Neural cell (in vitro differentiated cells): Measurements from ENCODE around the gene SRR.

GRCh38 chr17:2023275-2024124 lies 1.6 kb downstream of the RTN4RL1 start:
- RAMPAGE, long total RNA, result no peak

- RAMPAGE, long total RNA, result start-site peak on the minus strand at chr17:2042640-2042737, 69 and 48 reads in 2 replicates
Observed at GRCh38 chr17:2042157-2043128, 621 bp downstream of the OVCA2 start.

DNA sequence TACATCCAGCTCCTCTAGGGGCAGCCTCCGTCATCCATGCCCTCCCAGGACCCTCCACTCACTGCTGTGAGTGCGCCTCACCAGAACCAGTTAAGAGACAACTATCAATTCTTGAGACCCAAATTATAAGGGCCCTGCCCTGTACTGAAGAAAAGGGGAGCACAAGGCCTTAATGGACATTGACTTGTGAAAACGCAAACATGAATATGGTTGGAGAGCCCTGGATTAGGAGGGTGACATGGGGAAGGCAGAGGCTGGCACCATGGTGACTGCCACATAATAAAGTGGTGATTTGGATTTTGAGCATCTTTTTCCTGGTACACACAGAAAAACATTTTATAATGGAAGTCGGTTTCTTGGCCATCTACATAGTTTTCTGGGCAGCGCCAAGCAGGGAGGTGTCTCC lies 1.3 kb downstream of the OVCA2 start:
- RAMPAGE, long total RNA, result no peak

- RAMPAGE, long total RNA, result no peak
Observed at GRCh38 chr17:2058284-2059802, 3.9 kb downstream of the HIC1 start.

DNA sequence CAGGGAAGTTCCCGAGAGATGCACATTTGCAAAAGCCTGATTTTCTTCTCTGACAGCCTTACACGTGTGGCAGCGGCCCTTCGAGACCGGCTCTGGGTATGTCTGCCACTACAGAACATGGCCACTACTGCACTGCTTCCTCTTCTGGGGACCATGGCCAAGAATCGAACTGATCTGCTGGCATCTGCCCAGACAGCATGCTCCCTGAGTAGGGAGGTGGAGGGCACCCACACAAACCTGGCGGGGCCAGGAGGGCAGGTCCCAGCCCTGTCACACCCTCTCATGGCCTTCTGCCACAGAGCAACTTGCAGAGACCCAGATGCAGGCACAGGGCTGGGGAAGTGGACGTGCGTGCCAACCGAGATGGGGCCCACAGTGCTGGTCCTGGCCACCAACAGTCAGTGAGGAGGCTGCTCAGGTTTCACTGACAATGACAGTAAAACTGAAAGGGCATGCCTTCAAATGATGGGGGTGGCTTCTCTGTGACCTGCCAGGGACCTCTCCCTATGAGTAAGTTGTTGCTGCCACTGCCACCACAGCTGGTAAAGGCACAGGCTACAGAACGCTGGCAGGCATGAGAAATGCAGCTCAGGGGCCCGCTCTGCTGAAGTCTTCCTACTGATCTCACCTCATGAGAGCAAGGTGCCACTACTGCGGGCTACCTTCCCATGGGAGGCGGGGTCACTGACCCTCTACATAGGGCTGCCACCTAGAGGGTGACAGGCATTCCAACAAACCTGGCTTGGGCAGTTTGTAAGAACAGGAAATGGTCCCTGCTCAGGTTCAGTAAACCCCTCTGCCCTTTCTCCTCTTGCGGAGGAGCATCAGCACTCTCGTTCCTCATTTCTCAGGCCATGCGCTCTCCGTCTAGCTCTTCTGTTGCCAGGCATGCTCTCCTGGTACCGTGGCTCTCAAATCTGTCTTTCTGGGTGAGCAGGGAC lies 15.5 kb downstream of the HIC1 start:
- RAMPAGE, long total RNA, result no peak

DNA sequence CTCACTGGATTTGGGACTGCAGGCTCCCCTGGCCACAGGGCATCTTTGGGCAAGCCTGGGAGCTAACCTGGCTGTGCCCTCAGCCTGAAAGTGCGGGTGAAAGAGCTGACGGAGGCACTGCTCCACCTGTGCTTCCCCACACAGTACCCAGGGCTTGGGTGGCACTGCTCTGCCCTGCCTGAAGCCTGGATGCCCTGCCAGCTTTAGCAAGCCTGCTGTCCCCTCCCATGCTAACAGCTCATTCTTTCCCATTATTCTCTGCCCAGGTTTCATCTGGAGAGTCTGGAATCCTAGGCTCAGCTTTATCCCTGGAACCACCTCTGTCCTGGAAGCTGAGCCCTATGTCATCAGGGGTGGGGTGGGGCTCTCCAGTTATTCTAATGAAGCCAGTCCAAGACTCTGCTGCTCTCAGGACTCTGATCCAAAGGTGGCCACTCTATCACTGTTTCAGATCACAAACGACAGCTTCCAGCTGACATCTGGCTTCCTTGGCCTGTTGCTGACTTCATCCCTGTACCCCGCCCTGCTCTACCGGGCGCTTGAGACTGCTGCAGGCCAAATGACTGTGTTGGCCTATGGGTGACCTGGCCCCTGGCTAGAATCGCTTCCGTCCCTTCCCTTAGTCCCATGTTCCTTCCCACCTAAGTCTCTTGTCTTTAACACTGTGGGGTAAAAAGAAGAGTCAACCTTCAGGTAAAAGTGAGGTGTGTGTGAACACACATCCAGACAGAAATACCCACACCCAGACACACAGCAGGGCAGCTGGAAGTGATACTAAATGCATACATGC lies 29.4 kb downstream of the HIC1 start:
- RAMPAGE, long total RNA, result no peak

- RAMPAGE, long total RNA, result no peak
Observed at GRCh38 chr17:2213097-2213596, 90.4 kb downstream of the SMG6 start.

DNA sequence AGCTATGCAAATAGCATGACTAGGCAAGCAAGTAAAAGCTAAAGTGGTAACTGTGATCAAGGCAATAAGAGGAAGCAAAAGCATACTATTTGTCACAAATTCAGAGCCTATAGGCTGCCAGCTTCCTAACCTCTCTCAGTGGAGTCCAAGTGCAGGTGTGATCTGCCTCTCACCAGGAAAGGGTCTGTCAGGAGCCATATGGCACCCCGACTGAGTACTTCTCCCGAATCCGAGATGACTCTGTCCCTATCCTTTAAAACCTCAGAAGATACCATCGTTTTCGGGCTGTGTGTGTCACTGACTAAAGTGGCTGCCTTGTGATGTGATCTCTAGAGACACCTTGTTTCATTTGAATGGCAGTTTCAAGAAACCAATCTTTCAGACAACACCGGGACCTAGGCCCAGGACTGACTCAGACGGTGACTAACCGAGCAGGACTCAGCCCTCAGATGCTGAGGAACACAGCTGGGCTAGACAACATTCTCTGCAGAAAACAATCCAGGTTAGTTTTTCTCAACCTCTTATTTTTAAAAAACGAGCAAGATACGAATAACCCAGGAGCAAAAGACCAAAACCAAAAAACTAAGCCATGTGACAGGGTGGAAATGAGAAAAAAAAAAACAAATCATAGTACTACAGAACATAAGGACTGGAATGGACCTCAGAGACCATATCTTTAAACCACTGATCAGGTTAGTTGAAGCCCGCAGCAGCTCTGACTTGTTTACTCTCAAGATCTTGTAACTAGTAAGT lies 63.5 kb downstream of the SMG6 start:
- RAMPAGE, long total RNA, result no peak

DNA sequence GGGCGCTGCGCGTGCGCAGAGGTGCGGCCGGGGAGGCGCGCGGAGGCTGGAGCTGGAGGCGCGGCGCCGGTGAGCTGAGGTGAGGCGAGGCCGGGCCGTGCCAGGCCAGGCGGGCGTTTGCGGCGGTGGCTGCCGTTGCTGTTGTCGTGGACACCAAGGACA lies at the start of gene SRR:
TSS of gene SRR (plus strand) at position 12 of the 162 bp plus-strand sequence.
- RAMPAGE, long total RNA, result start-site peak on the plus strand centred at position 27 of the sequence, 34 bp wide, 2,972 and 2,579 reads in 2 replicates

- RAMPAGE, long total RNA, result no peak
Observed at GRCh38 chr17:2376327-2376833, 24.5 kb downstream of the MNT start.

DNA sequence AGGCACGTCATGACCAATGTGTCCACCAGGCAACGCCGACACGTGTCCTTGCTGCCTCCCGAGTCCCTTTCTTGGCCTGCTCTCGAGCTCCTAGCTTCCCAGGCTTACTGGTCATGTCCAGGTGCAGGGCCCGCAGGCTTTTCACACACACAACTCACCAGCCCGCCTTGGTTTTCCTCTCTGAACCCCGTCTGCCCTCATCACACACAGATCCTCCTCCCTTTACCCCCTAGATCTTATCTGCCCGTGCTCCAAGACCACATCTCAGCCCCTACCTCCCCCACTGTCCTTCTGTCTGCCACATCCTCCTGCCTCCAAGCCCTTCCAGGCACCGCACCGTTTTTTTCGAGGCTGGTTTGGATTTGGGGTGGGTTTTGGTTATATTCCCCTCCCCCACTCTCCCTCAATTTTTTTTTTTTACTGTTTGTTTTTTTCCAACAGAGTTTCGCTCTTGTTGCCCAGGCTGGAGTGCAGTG lies 12.0 kb downstream of the MNT start:
- RAMPAGE, long total RNA, result no peak

DNA sequence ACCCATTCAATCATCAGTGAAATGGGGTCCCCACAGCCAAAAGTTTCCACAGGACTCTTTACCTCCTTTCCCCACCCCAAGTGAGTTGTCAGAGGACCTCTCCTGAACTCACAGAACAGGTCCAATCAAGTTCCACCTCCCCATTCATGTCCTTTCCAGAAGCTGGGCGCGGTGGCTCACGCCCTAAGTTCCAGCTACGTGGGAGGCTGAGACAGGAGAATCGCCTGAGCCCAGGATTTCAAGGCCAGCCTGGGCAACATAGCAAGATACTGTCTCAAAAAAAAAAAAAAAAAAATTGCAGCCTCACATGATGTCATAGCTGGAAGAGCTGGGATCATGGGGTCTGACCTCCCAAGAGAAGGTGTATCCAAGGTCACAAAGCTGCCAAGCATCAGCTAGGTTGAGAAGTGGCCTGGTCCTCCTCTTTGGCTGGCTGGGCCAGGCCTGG lies 5.4 kb upstream of the MNT start:
- RAMPAGE, long total RNA, result no peak

GRCh38 chr17:2442165-2442583 lies 41.3 kb upstream of the MNT start:
- RAMPAGE, long total RNA, result no peak

DNA sequence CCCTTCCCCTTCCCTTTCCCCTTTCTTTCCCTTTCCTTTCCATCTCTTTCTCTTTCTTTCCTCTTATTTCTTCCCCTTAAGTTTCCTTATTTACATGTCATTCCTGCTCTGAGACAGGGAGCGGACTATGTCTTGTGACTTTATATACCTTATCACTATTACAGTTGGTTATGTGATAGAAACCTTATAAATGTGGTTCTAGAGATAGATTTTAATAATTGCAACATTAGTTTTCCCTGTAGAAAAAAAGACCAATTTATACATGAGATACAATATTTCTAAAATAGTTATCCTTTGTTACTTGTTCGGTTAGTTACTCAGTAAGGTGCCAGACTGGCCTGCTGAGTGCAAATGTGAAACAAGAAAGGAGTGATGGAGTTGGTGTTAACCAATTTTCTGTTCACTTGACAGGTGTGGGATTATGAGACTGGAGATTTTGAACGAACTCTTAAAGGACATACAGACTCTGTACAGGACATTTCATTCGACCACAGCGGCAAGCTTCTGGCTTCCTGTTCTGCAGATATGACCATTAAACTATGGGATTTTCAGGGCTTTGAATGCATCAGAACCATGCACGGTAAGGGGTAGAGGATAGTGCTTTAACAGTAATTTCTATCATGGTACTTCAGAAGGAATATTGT lies 41.7 kb downstream of the CLUH start:
- RAMPAGE, long total RNA, result no peak

DNA sequence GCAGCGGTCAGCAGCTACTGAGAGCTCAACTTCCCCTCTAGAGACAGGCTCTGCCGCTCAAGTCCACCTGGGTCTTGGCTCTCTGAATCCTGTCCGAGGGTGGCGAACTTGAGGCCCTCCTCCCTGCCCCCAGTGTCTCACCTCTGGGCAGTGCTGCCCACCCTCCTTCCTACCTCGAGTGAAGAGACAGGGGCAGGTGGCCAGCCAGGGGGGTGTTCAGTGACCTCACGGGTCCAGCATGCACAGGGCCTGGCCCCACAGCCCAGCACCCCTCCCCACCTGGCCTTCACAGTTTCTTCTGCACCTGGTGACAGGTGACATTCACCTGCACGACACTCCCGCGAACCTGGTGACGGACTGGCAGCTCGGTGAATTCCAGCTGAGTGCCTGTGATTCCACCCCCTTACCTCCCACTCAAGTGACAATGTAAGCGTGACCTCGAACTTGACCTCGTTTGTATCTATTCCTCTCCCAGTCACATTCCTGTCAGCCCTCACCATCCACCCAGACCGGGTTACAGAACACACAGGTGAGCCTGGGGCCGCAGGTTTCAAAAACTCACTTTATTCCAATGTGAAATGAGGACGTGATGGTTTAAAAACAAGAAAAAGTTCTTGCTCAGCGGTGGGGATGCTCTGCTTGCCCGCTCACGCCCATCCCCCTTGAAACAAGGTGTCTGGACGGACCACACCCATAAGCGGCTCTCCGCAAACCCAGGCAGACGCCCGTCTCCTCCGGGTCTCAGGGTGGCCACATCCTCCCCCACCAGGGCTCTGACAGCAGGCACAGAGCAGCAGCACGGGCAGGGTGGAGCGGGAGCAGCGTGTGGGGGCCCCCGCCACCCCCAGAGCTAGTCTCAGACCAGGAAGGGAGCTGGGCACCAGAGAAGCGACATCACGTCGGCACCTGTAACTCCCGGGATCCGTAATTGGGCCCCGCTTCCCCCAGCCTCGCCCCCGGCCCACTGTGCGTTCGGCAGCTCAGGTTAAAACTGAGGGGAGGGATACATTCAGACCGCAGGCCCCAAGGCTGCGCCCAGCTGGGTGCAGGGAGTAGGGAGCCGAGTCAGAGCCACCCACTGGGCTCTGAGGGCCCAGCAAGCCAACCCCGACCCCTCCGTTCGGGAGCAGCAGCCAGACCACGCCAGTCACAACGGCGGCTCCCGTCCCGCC lies 22.3 kb downstream of the CLUH start:
- RAMPAGE, long total RNA, result no peak

- RAMPAGE, long total RNA, result no peak
Observed at GRCh38 chr17:2701179-2702168, 10.1 kb downstream of the CLUH start.

DNA sequence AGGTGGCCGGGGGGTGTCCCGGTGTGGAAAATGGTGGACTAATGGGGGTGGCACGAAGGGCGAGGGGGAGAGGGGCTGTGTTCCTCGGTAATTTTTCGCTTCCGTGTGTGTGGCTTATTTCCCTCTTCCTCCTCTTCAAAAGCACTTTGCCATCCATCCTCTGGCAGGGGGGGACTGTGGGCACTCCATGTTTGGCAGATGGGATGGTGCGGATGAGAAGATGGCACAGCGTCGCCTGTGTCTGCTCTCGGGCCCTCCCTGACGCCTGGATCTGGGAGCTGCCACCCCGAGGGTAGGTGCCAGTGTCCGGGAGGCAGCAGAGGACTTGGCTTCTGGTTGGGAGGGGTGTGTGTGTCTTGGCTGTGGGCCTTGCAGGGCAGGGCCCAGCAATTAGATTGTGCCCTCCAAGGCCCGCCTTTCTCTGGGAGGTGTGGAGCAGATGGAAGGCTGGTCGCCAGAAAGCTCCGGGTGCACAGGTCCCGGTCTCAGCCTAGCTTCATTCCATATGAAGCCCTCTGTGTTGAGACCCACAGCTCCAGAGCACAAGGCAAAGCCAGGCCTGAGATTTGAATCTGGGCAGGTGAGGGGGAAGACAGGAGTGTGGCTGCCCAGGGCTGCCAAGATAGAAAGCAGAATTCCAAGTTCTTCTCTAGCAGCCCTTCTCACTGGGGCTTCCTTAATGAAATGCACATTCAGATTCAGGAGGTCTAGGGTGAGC lies 1.4 kb downstream of the RAP1GAP2 start:
- RAMPAGE, long total RNA, result no peak

DNA sequence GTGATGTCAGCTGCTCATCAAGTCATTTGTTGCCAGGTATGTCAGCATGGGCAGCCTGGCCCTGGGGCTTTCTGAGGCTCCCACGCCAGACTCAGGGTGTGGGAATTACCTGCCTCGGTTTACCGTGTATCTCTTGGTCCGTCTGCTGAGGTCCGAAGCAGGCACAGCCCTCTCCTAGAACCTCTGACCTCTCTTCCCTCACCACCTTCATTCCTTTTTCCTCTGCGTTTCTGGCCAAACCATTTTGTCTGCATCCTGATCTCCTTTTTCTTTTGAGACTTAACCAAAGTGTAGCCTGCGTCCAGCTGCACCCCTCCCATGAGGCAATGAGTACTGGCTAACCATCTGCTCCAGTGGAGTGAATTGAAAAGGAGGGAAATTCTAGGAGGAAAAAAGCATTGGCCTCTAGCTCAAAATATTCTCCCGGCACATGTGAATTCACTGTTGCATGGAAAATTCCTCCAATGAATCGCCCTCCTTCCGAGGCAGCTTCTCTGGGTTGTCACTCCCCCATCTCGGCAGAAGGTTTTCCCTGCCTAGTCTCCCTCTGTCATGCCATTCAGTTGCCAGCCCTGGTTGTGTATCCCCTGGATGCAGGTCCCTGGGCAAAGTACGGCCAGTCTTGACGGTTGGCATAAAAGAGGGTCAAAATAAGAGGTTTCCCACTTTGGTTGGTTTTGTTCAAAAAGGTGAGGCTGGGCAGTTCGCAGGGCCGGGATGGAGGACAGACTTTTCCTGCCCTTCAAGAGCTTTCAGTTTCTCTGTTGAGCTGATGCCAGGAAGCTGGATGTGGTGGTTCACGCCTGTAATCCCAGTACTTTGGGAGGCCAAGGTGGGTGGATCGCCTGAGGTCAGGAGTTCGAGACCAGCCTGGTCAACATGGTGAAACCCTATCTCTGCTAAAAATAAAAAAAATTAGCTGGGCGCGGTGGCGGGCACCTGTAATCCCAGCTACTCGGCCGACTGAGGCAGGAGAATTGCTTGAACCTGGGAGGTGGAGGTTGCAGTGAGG lies 5.7 kb downstream of the RAP1GAP2 start:
- RAMPAGE, long total RNA, result no peak

GRCh38 chr17:2854327-2854743 lies 58.1 kb downstream of the RAP1GAP2 start:
- RAMPAGE, long total RNA, result no peak

DNA sequence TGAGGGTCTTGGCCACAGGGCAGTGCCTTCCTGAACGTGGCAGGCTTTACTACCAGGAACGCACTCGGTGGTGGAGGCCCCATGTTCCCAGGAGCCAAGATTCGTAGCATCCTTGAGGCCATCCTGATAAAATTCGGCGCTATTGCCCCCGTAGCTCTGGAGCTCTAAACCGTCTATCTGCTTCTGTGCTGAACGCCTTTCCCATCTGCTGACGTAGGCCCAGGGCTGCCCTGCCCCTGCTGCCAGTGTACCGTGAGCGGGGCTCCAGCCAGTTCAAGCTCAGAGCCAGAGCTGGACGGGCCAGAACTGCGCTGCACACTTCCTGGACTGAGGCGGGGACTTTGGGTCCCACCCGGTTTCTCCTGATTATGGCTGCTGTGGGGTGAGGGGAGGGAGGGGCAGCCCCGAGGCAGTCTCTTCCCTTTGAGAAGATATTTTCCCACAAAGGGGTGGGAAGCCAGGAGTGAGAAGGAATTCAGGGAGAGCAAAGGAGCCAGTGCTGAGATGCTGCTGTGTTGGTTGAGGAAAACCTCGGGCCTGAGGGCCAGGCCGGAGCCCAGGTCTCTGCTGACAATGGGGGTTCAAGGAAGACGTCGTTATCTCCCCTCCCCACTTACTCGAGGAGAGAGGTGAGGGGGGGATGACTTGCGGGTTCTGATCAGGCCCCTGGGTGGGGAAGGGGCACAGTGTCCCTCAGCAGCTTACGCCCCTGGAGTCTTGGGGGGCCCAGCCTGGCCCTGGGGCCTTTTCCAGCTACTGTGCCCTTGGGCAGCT lies 29.4 kb downstream of the OR1D5 start:
- RAMPAGE, long total RNA, result no peak